Skeletal muscle tissue (tissue), 7 donors: ENCODE measurements around a stretch of chr14.

GRCh38 chr14:82504147-82504391 lies 970.4 kb upstream of the SEL1L start:
- PRO-cap, 3 experiments, result no peak in any of the 3 experiments
- RAMPAGE, long total RNA, result no peak
- RRBS, 2 experiments, result no CpG with 5 or more reads among the region's 4 CpGs

GRCh38 chr14:83018107-83018415 lies 1484.4 kb upstream of the SEL1L start:
- PRO-cap, 3 experiments, result no peak in any of the 3 experiments
- RAMPAGE, long total RNA, result no peak
- RRBS, 2 experiments, result no CpG with 5 or more reads among the region's 2 CpGs

DNA sequence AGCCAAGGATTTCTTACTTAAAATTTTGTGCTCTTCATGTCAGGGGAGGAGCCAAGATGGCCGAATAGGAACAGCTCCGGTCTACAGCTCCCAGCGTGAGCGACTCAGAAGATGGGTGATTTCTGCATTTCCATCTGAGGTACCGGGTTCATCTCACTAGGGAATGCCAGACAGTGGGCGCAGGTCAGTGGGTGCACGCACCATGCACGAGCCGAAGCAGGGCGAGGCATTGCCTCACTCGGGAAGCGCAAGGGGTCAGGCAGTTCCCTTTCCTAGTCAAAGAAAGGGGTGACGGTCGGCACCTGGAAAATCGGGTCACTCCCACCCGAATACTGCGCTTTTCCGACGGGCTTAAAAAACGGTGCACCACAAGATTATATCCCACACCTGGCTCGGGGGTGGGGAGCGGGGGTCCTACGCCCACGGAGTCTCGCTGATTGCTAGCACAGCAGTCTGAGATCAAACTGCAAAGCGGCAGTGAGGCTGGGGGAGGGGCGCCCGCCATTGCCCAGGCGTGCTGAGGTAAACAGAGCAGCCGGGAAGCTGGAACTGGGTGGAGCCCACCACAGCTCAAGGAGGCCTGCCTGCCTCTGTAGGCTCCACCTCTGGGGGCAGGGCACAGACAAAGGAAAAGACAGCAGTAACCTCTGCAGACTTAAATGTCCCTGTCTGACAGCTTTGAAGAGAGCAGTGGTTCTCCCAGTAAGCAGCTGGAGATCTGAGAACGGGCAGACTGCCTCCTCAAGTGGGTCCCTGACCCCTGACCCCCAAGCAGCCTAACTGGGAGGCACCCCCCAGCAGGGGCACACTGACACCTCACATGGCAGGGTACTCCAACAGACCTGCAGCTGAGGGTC lies 1890.5 kb upstream of the FLRT2 start:
- PRO-cap, 3 experiments, result no peak in any of the 3 experiments
- RAMPAGE, long total RNA, result no peak
- RRBS, 2 experiments, result no CpG with 5 or more reads among the region's 31 CpGs

GRCh38 chr14:84398581-84398894 lies 1131.4 kb upstream of the FLRT2 start:
- PRO-cap, 3 experiments, result no peak in any of the 3 experiments
- RAMPAGE, long total RNA, result no peak
- RRBS, 2 experiments, result no CpG with 5 or more reads among the region's 5 CpGs

DNA sequence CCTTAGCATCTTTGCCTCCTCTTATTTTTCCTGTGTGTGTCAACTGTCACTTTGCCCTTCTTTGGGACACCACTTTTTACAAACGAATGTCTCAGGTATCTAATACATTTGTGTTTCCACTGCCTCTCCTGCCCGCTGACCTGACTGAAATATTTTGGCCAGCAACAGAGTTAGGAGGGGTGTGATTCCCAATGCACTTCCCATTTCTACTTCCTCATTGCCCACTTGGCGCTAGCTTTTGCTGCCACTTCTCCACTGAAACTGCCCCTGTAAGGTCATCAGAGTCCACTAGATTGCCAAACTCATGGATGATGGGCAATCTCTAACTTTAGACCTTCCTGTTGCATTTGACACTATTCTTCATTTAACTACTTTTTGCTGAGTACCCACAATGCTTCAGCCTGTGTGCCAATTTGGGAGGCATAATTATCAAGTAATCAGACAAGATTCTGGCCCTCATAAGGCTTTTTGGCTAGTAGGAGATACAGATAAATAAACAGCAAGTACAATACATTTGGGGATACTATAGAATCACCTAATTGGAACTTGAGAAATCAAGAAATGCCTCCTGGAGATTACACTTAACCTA lies 40.8 kb downstream of the GPR65 start:
- PRO-cap, 3 experiments, result no peak in any of the 3 experiments
- RAMPAGE, long total RNA, result no peak
- RRBS, 2 experiments, result no CpG with 5 or more reads among the region's 3 CpGs

- PRO-cap, 3 experiments, result no peak in any of the 3 experiments
- RAMPAGE, long total RNA, result no peak
- RRBS, 2 experiments, result 84 to 86% methylated on average over 4 of the region's 9 CpGs
Observed at GRCh38 chr14:88202447-88202859, 120.6 kb downstream of the KCNK10 start.

DNA sequence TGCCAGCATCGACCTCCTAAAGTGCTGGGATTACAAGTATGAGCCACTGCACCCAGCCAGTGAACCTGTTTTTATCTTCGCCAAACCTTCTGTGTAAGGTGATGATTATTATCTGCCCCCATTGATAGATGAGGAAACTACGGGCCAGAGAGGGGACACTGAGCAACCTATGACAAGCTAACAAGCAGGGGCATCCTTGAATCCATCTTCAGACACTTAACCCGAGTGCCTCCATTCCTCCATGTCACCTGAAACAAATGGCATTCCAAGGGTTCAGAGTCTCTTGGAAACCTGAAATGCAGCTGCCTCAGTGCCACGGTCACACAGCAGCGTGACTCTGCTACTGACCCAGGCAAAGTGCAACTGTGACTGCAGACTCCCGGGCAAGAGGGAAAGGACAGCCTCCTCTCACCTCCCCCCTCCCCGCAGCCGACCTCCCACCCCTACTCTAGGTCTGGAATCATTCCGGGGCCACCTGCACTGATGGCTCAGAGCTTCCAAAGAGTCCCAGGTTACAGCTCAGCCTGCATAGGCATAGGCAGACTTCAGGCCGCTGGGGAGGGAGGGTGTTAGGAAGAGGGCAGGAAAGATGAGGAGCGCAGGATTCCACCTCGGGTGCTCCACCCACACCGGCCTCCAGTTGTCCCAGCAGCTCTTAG lies 53.3 kb downstream of the KCNK10 start:
- PRO-cap, 3 experiments, result no peak in any of the 3 experiments
- RAMPAGE, long total RNA, result no peak
- RRBS, 2 experiments, result 36 to 39% methylated on average over 2 of the region's 14 CpGs

DNA sequence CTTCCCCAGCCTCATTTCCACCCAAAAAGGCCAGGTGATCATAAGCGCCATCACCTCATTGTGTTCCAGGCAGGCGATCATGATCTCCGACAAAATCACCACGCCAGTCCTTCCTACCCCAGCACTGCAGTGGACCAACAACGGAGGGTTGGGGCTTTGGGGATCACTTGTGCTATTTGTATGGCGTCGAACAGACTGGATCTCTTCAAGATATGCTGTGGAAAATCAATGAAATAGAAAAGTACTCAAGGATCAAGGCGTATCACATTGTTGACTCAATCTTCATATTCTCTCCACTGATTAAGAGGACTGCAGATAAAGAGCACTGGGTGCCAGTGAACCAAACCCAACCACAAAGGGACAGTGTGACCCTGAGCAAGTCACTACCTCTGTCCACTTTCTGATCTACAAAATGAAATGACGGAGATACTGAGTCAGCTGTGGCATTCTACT lies 83.4 kb downstream of the SPATA7 start:
- PRO-cap, 3 experiments, result no peak in any of the 3 experiments
- RAMPAGE, long total RNA, result no peak
- RRBS, 2 experiments, result no CpG with 5 or more reads among the region's 9 CpGs

DNA sequence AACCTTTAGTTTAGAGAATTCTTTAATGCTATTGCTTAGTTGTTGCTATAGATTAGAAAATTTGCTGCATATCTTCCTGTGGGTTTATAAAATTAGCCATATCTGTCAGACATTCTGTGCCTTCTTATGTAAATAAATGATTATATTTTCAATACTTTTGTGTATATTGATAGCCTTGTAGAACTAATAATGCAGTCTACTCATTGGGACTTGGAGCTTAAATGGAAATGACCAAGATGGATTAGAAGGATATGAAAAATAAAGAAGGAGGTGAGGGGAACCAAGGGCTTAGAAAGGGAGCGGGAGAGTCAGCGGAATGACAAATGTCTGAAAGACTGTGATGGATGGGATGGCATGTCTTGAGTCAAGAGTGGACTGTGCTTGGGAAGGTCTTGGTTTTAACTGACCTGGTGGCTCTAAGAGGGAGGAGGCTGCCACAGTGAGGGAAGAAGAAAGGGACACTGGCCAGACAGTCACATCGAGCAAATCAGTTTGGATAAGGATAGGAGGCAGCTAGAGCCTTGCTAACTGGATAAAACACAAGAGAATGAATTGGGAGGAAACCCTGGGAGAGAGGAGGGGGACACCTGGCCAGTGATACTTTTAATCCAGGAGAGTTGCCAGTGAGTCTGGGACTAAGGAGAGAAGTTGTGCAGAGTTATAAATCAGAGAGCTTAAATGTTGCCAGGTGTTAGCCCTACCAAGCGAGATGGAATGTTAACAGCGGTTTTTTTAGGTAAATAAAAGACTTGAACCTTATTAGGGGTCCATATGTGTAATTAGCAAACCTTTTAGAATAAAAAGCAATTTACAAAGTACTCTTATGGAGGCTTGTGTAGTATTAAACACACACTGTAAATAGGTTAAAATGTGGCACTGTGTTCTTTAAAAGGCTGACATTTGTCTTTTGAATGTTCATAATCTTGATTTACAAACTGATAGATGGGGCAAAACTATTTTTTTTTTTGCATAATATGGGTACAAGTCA lies 9.6 kb downstream of the TTC8 start:
- PRO-cap, 3 experiments, result no peak in any of the 3 experiments
- RAMPAGE, long total RNA, result no peak
- RRBS, 2 experiments, result no CpG with 5 or more reads among the region's 5 CpGs

GRCh38 chr14:89258893-89259278 lies 158.1 kb downstream of the FOXN3 start:
- PRO-cap, 3 experiments, result no peak in any of the 3 experiments
- RAMPAGE, long total RNA, result no peak
- RRBS, 2 experiments, result no CpG with 5 or more reads among the region's 4 CpGs

DNA sequence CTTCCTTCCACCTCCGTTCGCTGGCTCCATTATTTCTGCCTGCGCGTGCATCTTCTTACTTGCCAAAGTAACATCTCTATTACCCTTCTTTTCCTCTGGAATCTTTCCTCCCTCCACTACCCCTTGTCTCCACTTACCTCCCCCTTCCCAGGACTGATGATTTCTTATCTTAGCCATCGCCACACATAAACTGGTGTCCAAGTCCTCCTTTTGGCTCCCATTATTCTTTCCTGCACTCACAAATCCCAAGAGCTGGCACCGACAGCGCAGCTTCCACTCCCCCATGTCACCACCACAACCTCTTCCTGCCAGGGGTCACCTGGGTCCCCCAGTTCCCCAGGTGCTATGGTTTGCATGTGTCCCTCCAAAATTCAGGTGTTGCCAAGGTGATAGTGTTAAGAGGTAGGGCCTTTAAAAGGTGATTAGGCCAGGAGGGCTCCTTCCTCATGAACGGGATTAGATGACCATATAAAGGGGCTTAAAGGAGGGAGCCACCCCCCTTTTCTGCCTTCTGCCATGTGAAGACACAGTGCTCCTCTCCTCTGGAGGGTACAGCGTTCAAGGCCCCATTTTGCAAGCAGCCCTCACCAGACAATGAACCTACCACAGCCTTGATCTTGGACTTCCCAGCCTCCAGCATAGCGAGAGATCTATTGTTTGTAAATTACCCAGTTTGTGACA lies 124.8 kb downstream of the FOXN3 start:
- PRO-cap, 3 experiments, result no peak in any of the 3 experiments
- RAMPAGE, long total RNA, result no peak
- RRBS, 2 experiments, result no CpG with 5 or more reads among the region's 10 CpGs

DNA sequence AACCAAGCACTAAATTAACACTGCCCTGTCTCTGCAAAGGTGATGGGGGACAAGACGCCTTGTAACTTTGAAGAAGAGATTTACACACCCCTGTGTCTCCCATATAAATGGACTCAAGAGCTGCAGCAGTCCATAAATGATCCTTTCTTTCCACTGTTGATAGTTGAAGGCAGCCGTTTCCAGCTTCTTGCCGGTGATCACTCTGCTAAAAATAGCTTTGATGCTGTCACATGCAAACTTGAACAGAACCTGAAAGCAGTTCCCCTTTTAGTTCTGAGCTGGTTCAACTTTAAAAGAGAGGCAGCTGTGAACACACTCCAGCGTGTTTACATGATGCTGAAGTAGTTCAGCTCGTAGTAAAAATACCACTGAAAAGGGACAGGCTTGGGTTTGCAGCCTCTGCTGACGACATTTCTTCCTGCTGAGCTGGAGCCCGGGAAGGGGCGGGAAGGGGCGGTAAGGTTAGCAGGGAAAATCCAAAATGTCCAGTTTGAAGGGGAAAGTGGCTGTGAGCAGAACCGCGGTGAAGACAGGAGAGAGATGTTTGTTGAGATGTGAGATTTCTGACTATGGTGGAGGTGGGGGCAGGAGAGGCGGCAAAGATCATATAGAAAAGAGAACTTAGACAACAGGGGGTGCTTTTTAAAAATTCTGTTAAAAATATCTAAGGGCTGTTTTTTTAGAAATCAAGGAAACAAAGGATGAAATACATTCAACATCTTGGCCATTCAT lies 113.0 kb downstream of the FOXN3 start:
- PRO-cap, 3 experiments, result peak in 3 of 3 experiments; most common plus-strand start position 270 of the sequence (in 2); most common minus-strand start position 155 of the sequence (in 1)
- RAMPAGE, long total RNA, result no peak
- RRBS, 2 experiments, result no CpG with 5 or more reads among the region's 12 CpGs

DNA sequence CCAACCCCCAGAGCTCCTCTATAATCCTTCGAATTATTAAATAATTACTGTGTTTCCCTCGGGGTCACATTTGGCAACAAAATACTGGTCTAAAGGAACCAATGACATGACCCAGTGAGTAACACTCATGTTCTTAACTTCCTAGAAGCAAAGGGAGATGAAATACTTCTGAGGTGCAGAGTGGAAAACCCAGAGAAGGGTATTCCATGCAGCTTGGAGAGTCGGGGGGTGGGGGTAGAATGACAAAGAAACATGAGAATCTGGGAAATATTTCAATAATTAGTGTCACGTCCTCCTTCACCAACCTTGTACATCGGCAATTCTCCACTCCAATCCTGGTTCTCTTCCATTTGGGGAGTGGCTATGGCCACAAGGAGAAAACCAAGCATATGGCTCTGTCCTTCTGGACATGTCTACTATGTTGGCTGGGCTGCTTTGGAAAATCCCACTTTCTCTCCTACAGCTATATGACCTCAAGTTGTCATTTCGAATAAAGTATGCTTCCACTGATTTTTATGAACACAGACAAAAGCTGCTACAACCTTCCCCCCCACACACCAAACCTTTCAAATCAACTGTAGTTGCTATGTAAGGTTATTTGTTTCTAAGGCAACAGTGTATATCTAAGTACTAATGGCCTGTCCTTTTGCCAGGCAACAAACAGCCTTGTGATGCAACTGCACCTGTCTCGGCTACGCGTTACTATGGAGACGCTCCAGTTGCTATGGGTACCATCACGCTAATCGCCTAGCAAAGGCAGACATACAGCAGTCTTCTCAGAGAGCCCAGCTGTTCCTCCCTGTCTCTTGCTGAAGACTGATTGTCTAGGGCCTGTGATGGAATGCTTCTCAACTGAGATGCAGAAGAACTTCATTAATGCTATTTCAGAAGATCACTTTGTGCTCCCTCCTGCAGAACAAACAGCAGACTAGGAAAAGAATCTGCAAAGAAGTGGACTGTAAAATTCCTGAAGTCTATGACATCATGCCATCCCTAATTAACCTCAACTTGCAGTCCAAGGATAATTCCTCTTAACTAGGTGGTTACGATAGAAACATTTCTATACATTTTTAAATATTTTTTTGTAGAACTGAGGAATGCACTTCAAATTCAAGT lies 67.8 kb downstream of the FOXN3 start:
- PRO-cap, 3 experiments, result no peak in any of the 3 experiments
- RAMPAGE, long total RNA, result no peak
- RRBS, 2 experiments, result no CpG with 5 or more reads among the region's 13 CpGs

- PRO-cap, 3 experiments, result no peak in any of the 3 experiments
- RAMPAGE, long total RNA, result no peak
- RRBS, 2 experiments, result no CpG with 5 or more reads among the region's 6 CpGs
Observed at GRCh38 chr14:89366550-89366899, 50.5 kb downstream of the FOXN3 start.

- PRO-cap, 3 experiments, result no peak in any of the 3 experiments
- RAMPAGE, long total RNA, result no peak
- RRBS, 2 experiments, result no CpG with 5 or more reads among the region's 7 CpGs
Observed at GRCh38 chr14:89429480-89429941, 12.5 kb upstream of the FOXN3 start.

DNA sequence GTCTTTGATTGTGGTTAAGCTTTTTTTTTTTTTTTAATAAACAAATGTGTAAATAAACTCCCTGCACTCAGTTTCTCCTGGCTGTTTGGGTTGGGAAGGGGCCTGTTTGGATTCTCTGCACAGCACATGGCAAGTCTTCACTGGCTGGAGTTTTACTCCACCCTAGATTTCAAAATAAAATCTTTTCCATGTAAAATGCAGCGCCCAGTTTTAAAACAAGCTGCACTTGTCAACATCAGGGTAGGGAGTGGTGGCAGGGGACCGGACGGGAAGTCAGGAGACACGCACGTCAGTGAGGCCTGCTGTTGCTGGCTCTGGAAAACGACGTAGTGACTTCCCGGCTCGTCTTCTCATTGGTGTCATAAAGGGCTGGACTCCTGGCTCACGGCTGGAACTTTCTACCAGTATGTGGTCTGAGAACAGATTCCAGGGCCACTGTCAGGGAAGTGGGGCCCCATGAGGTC lies 64.1 kb upstream of the FOXN3 start:
- PRO-cap, 3 experiments, result no peak in any of the 3 experiments
- RAMPAGE, long total RNA, result no peak
- RRBS, 2 experiments, result 44 to 47% methylated on average over 7 of the region's 10 CpGs

DNA sequence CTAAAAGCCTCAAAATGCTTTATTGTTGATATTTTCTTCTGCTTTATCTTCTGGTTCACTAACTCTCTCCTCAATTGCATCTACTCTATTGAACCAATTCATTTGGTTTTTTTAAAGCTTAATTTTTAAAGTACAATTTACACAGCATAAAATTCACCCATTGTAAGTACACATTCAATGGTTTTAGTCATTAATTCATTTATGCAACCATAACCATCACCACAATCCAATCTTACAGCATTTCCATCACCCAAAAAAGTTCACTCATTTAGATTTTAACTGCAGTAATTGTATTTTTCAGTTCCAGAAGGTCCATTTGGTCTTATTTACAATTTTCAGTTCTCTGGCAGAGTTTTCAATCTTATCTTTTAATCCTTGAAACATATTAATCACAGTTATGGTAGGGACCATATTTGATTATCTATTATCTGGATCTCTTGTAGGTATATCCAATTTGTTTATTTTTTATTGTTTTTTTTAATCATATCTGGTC lies 182.1 kb upstream of the FOXN3 start:
- PRO-cap, 3 experiments, result no peak in any of the 3 experiments
- RAMPAGE, long total RNA, result no peak

DNA sequence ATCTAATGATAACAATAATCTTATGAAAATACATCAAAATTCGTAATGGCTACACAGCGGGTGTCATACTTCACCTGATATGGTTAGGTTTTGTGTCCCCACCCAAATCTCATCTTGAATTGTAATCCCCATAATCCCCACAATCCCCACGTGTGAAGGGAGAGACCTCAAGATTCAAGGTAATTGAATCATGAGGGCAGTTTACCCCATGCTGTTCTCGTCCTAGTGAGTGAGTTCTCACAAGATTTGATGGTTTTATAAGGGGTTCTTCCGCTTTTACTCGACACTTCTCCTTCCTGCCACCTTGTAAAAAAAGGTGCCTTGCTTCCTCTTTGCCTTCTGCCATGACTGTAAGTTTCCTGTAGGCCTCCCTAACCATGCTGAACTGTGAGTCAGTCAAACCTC lies 209.4 kb upstream of the FOXN3 start:
- PRO-cap, 3 experiments, result no peak in any of the 3 experiments
- RAMPAGE, long total RNA, result no peak
- RRBS, 2 experiments, result no CpG with 5 or more reads among the region's 6 CpGs

- PRO-cap, 3 experiments, result no peak in any of the 3 experiments
- RAMPAGE, long total RNA, result no peak
- RRBS, 2 experiments, result no CpG with 5 or more reads among the region's 14 CpGs
Observed at GRCh38 chr14:90265916-90267061, 9.9 kb downstream of the PSMC1 start.

DNA sequence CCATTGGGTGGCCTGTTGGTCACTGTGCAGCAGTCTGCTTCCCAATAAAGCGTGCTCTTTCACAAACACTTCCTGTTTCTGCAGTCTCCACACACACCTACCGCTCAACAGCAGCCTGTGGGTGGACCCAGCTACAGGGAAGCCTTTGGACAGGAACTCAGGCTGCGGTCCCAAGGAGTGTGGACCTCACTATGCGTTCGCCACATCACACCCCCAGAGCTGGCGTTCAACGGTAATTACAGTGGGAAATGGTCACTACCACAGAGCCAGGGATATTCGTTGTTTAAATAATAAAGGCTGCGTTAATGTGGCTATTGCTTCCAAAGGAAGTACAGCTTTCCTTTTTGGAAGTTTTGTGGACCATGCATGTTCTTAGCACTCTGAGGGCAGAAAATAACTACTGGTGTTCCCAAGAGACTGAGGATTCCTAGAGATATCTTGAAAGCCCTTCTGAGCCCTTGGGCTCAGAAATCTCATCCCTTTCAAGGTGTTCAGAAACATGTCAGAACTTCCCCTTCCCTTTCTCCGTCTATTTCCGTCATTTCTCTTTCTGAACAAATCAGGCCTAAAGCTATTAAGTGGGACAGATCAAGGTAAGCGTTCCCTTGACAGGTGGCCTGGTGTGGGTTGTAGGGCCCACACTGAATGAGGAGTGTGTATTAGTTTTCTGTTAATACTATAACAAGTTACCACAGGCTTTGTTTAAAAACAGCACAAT lies 16.4 kb downstream of the PSMC1 start:
- PRO-cap, 3 experiments, result no peak in any of the 3 experiments
- RAMPAGE, long total RNA, result no peak
- RRBS, 2 experiments, result no CpG with 5 or more reads among the region's 12 CpGs